Aortic smooth muscle cell (primary cell): ENCODE measurements around the genes ZNF280B and MMP11.

GRCh38 chr22:21622438-21623076 lies 7.3 kb downstream of the YDJC start:
- RRBS, result no CpG with 5 or more reads among the region's 19 CpGs

DNA sequence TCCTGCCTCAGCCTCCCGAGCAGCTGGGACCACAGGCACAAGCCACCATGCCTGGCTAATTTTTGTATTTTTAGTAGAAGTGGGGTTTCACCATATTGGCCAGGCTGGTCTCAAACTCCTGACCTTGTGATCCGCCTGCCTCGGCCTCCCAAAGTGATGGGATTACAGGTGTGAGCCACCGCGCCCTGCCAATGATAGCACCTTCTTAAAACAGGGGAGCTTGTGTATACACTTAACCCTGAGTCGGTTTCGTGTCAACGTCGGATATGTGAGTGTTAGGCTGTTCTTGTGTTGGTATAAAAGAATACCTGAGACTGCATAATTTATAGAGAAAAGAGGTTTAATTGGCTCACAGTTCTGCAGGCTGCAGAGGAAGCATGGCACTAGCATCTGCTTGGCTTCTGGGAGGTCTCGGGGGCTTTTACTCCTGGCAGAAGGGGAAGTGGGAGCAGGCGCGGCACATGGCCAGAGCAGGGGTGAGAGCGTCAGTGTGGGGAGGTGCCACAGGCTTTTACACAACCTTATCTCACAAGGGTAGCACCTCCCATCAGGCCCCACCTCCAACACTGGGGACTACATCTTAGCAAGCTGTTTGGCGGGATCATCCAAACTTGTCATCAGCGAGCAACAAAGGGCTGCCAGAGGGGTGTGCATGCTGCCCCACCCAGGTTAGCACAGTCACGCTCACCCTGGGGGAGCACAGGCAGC lies 18.7 kb upstream of the YPEL1 start:
- RRBS, result no CpG with 5 or more reads among the region's 16 CpGs

DNA sequence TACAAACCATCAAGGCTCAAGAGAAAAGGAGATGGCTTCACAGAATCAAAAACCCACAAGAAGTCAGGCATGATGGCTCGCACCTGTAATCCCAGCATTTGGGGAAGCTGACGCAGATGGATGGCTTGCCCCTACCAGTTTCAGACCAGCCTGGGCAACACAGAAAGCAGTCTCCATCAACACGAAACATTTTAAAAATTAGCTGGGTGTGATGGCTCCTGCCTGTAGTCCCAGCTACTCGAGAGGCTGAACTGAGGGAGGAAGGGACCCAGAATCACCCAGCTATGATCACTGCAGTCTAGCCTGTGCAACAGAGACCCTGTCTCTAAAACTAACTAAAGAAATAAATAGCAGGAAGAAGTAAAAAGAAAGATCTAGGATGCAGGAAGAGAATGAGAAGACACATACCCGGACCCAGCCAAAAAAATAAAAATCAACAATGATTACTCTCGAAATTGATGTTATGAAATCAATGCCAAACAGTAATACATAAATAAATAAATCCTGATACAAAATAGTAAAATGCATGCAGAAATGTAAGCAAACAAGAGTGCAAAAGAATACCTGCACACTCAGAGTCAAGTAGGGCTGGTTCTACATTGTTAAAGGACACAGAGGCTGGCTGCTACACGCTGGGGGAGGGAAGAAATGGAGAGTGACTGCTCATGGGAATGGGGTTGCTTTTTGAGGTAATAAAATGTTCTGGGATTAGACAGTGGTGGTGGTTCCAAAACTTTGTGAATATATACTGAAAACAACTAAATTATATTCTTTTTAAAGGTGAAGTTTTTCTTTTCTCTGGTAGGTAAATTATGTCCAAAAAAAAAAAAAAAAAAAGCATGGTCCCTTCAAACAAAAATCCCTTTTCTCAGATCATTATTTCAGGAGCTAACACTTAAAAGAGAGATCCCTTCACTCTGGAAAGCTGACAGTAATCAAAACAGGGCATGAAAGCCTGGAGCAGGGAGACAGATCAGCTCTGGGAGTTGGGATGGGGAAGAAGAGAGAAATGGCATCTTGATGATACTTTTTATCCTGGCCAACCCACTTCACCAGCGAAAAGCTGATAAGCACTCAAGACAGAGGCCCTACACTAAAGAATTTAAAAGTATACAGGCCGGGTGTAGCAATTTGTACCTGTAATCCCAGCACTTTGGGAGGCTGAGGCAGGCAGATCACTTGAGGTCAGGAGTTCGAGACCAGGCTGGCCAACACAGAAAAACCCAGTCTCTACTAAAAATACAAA lies 32.1 kb downstream of the MAPK1 start:
- RRBS, result no CpG with 5 or more reads among the region's 10 CpGs

DNA sequence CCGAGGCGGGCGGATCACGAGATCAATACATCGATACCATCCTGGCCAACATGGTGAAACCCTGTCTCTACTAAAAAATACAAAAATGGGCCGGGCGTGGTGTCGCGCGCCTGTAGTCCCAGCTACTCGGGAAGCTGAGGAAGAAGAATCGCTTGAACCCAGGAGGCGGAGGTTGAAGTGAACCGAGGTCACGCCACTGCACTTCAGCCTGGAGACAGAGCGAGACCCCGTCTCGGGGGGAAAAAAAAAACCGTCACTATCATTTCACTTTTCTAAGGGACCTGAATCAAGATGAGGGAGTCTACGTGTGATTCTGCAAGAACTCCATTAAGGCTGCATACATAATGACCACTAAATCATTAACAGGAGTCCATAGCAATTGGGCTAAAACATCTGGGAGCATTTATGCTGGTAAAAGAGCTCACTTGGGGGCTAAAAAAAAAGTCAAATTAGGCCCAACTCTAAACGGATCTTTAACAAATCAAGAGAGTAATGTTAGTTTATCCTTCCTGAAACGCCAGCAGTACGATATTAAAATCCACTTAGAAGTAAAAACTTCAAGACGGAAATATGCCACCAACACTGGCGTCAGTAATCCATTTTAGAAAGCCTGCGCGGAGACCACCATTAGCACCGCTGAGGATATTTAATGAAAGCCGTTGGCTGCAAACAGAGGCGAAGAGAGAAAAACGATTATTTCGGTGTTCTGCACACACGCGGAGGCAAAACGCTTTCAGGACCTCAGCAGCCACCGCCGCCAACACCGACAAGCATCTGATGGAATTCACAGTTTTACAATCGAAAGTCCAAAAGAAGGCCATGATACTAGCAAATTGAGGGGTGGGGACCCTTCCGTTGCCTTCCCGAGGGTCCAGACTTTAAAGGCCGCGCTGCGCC lies 1.0 kb downstream of the MAPK1 start:
- RRBS, result no CpG with 5 or more reads among the region's 44 CpGs

DNA sequence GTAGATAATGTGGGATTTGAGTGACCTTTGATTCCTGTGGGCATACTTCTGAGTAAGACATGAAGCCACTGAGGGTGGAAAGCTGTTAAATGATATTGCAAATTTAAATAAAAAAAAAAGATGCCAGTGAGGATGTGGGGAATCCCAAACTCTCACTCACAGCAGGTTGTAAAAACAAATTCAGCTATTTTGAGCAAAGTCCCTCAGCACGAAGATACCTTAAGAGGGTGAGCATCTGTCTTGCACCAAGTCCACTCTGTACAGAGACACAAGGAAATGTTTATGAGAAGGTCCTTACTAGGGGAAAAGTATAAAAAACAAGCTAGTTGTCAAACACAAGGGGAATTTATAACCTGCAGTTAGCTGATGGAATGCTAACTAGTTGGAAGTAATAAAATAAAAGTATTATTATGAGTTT lies 59.6 kb upstream of the TOP3B start:
- RRBS, result no CpG with 5 or more reads among the region's 1 CpG

DNA sequence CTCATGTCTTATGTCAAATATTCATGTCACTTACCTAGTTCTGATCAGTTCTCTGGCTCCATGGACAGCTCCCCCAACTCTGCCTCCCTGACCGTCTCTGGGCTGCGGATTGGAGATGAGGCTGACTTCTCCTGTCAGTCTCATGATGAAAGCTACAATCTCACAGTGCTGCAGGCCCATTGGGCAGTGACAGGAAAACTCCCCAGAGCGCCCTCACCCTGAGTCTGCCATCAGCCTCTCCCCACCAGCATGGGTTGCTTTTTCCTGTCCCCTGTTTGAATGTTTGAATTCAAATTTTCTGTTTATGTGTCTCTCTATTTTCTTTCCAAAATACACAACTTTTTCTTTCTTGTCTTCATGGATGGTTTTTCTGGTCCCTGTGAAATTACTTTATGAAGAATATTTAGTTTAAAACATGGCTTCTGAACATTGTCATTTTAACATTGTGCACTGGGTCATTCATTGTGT lies 63.8 kb upstream of the TOP3B start:
- RRBS, result no CpG with 5 or more reads among the region's 3 CpGs

GRCh38 chr22:22207968-22208455 lies 36.6 kb upstream of the VPREB1 start:
- RRBS, result no CpG with 5 or more reads among the region's 4 CpGs

GRCh38 chr22:22506267-22507410 lies 1.9 kb downstream of the ZNF280B start:
- RRBS, result no CpG with 5 or more reads among the region's 7 CpGs

DNA sequence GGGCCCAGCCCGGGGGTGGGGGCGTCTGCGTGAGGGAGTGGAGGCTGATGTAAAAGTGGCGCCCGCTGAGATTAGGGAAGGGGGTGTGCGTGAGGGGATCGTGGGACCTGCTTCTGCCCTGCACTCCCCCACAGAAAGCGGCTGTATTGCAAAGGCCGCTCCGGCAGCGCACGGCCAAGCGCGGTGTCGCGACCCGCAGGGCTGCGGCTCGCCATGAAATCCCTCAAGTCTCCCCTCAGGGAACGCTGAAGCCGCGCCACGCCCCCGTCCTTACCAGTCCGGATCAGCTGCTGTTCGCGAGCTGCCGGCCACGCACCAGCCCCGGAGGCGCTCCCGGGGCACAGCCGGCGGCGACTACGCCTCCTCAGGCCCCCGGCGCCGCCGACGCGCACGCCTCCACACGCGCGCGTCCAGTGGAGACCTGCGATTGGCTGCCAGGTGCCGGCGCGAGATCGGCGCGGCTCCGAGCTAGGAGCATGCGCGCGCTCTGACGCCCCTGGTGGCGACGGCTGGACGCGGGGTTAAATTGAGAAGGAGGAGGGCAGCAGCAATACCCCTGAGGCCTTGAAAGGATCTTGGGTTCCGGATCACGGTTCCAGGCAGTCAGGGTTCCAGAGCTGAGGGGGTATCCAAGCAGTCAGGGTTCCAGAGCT lies at the start of gene ZNF280B:
ZNF280B (minus strand) TSS at position 358 of the 653 bp plus-strand sequence.
- RRBS, result 2% methylated on average over 26 of the region's 65 CpGs

GRCh38 chr22:22734279-22734828 lies 89.9 kb downstream of the GGTLC2 start:
- RRBS, result no CpG with 5 or more reads among the region's 8 CpGs

GRCh38 chr22:22931760-22932304 lies 44.2 kb downstream of the IGLL5 start:
- RRBS, result no CpG with 5 or more reads among the region's 8 CpGs

- RRBS, result no CpG with 5 or more reads among the region's 9 CpGs
Measured at GRCh38 chr22:23199133-23199644, 18.9 kb downstream of the BCR start.

DNA sequence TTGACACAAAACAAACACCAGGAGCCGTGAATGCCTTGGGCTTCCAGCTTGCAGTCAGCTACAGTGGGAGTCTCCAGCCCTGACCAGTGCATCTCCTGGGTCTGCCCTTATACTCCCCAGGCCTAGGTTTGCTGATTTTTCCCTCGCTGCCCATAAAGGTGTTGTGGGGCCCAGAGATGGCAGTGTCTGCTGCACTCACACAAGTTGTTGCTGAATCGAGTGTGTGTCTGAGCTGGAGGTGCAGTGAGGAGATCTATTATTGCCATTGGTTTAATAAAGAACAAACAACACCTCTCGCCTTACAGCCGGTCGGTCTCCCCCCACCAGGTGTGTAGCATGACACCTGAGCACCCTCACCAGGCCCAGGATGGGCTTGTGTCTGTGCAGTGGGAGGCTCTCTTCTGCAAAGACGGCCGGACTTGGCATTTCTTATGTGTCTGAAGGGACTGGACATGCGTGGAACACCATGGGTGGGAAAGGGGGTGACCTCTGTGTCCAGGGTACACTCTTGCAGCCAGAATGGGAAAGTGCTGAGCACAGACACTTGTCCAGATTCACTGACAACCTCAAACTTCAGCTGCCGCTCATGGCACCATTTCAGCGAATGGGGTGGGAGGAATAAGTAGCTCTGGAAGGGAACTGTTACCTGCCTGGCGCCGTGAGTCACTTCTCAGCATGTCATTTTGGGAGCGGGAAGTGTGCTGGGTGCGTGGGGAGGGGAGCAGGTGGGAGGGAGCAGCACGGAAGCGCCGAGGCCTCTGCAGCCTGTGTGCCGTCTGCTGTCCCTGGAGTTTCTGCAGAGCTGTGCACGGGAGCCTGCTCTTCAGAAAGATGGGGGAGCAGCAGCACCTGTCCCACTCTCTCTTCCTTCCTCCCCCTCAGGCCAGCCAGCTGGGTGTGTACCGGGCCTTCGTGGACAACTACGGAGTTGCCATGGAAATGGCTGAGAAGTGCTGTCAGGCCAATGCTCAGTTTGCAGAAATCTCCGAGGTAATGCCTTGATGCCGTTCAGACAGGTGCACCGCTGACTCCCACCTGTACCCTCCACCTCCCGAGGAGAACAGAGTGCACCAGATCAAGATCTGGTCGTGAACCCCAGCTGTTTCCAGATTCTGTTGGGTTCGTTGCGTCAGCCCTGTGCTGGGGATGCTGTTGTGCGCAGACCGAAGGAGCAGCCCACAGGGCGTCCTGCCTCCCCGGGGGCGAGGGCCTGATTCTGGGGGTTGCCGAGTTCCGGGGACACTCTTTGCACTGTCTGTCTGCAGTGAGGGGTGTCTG lies 87.7 kb downstream of the BCR start:
- RRBS, result 35% methylated on average over 2 of the region's 37 CpGs

- RRBS, result no CpG with 5 or more reads among the region's 15 CpGs
Measured at GRCh38 chr22:23270811-23271794, 90.8 kb downstream of the BCR start.

GRCh38 chr22:23284757-23285617 lies 104.7 kb downstream of the BCR start:
- RRBS, result no CpG with 5 or more reads among the region's 19 CpGs

DNA sequence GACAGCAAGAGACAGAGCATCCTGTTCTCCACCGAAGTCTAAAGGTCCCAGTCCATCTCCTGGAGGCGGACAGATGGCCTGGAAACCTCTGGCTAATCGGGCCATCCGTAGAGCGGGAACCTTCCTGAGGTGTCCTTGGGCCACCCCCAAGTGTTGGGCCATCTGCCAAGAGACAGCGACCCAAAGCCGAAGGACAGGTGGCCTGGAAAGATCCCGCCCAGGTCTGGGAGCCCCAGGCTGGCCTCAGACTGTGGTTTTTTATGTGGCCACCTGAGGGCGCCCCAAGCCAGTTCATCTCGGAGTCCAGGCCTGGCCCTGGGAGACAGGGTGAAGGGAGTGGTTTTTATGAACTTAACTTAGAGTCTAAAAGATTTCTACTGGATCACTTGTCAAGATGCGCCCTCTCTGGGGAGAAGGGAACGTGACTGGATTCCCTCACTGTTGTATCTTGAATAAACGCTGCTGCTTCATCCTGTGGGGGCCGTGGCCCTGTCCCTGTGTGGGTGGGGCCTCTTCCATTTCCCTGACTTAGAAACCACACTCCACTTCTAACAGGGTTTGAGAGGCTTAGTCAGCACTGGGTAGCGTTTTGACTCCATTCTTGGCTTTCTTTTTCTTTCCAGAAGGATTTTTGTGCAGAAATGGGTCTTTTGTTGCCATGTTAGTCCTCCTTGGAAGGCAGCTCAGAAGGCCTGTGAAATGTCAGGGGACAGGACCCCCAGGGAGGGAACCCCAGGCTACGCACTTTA lies 135.3 kb downstream of the BCR start:
- RRBS, result no CpG with 5 or more reads among the region's 16 CpGs

DNA sequence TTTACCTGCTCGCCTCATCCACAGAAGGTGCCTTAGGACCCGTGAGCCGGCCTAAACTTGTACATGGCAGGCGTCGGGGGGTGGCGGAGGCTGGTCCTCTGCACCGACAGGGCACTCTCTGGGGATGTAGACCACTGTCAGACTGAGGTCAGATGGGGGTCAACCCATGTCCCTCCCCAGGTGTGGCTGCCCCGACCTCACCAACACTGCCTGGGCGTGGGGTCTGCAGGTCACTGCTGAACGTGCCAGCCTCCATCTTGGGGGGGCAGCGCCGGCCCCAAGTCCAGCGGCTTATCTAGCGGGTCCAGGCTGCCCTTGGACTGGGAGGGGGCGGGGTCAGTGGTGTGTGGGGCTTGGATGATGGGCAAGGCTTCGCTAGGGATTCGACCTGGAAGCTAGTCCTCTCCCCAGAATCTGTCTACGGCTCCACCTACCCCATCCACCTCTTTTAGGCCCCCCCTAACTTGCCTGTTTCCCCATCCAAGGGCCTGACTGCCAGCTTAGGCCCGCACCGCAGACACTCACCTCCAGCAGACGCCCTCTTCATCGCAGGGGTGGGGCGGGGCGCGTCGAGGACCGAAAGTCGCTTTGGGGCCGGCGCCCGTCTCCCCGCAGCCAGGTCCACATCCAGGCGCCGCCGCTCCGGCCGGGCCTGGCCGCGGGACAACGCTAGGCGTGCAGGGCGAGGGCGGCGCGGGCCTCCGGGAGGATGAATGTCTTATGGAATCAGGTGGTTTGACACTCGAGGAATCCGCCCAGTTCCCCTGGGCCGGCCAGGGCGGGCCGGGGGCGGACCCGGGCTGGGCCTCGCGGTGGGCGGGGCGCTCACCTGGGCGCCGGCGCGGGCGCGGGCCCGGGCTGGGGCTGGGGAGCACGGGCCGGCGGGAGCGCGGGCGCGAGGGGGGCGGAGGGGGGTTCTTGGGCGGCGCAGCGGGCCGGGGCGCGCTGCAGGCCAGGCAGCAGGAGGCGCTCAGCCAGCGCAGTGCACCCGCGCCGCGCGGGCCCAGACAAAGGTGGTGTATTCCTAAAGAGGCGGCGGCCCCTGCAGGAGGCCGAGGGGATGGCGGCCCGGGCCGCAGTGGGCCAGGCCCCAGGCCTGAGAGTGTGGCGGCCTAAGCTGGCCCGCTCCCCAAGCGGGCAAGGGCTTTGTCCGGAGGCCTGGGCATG lies 177.9 kb downstream of the IGLL1 start:
- RRBS, result 3% methylated on average over 44 of the region's 95 CpGs

DNA sequence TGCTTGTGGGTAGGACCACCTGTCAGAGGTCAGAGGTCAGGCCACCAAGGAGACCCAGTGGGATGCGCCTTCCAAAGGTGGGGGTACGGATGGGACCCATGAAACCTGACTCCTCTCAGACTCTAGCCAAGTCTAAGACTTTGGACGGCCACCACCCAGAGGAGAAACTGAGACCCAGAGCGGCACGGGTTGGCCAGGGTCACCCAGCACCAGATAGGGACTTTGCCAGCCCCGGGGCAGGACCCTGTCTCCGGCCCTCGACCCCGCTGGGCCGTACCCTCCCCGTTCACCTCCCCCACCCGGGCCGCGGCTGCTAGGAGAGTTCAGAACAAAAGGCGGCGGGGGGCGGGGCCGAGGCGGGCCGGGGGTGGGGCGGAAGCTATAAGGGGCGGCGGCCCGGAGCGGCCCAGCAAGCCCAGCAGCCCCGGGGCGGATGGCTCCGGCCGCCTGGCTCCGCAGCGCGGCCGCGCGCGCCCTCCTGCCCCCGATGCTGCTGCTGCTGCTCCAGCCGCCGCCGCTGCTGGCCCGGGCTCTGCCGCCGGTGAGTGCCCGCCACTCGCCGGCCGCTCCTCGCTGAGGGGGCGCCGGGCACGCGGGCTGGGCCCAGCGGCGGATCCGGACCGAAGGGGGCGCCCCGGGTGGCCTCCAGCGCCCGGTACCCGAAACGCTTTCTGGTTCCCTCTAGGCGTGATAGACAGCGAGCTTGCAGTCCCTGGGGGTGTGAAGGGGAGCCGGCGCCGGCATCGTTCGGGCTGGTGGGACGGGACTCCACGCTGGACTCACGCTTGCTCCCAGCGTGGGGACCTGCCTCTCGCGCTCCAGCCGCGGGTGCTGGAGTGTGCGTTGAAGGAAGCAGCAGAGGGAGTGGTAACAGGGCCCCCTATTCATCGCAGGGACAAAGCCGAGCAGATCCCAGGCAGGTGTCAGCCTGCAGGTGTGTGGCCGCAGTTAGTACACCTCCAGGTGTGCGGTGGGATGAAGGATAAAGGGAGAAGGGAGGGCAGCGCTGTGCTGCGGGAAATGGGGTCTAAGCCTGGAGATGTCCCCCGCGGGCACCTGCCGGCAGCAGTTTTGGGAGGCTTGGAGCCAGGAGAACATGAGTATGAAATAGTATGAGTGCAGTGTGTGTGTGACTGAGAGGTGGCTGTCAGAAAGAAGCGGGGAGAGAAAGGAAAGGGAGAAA lies at the start of gene MMP11:
MMP11 (plus strand) TSS at position 412 of the 1,183 bp plus-strand sequence.
- RRBS, result 2% methylated on average over 36 of the region's 88 CpGs

DNA sequence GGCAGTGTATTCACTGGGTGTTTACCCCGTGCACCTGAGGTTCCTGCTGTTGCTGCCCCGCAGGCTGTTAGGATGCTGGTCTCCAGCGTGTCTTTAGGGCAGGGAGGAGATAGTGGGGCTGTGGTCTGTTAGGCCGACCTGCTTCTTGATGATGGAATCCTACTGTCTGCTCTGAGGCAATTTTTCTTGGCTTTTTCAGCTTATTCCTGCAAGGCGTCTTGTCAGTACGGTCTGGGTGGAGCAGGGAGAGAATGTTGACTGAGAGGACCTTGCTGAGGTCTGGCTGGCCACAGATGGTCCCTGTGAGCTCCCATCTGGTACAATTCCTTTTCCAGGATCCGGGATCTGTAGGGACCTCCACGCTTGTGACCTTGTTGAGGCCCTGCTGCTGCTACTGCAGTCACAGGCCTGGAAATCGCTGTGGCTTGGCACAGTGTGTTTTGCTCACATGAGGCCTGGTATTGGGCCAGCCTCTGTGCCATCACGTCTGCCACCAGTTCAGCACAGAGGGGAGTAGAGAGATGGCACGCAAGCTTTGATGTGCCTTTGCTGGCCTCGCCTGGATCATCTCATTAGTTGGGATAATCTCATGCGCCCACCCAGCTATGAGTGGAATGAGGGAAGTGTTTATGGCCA lies 22.8 kb downstream of the DERL3 start:
- RRBS, result no CpG with 5 or more reads among the region's 13 CpGs

- RRBS, result no CpG with 5 or more reads among the region's 6 CpGs
Measured at GRCh38 chr22:23828667-23829332, 10.0 kb downstream of the DERL3 start.